ENCODE measurements around a stretch of chr19.

DNA sequence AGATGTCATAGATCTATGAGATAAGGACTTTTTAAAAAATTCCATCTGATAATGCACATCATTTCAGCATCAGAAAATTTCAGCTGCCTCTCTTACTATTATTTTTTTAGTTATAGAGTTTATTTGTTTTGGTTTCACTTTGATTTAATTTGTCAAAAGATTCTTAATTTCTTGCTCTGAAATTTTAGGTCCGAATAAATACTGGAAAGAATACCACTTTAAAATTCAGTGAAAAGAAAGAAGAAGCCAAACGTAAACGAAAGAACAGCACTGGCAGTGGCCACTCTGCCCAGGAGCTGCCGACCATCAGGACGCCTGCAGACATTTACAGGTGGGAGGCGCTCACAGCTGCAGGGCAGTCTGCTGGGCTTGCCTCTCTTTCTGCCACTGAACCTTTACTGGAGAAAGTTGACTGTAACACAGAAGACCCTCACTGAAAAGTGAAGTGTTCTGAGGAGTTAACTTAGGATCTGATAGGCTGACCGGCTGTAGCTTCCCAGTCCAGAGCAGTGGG, 68.9 kb downstream of the URI1 start:
- PRO-cap, 4 experiments = peak in 2 of 4 experiments; most common plus-strand start position 323 of the sequence (in 1)
- RAMPAGE, long total RNA, 2 experiments = no peak in any of the 2 experiments

DNA sequence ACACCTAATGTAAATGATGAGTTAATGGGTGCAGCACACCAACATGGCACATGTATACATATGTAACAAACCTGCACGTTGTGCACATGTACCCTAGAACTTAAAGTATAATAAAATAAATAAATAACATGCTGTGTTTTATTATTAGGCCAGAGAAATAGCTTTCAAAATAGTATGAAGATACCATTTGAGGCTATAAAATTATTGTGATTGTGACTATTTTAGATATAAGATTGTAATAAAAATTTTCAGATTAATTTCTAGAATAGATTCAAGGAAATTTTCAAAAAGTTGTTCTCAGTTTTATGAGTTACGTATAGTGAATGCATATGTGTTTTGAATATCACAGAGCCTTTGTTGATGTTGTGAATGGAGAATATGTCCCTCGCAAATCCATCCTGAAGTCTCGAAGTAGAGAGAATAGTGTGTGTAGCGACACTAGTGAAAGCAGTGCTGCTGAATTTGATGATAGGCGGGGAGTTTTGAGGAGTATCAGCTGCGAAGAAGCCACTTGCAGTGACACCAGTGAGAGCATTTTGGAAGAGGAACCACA, 70.0 kb downstream of the URI1 start:
- PRO-cap, 4 experiments = no peak in any of the 4 experiments
- RAMPAGE, long total RNA, 2 experiments = no peak in any of the 2 experiments

GRCh38 chr19:30360737-30361238, 11.4 kb upstream of the ZNF536 start:
- PRO-cap, 4 experiments = no peak in any of the 4 experiments
- RAMPAGE, long total RNA, 2 experiments = no peak in any of the 2 experiments

- PRO-cap, 4 experiments = no peak in any of the 4 experiments
- RAMPAGE, long total RNA, 2 experiments = no peak in any of the 2 experiments
Measured at GRCh38 chr19:30374651-30375485, 2.7 kb downstream of the ZNF536 start.

DNA sequence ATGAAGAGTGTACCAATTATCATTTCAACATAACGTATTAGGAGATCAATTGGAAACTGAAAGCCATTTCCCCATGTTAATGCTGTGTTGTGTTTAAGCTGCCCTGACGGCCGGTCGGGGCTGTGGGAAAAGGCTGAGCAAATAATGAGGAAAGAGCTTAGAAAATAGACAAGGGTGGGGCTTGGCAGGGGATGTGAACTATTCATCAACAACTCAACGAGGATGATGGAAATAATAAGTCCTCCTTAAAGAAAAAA, 290.4 kb downstream of the ZNF536 start:
- PRO-cap, 4 experiments = peak in 1 of 4 experiments; most common minus-strand start position 132 of the sequence (in 1)
- RAMPAGE, long total RNA, 2 experiments = no peak in any of the 2 experiments

DNA sequence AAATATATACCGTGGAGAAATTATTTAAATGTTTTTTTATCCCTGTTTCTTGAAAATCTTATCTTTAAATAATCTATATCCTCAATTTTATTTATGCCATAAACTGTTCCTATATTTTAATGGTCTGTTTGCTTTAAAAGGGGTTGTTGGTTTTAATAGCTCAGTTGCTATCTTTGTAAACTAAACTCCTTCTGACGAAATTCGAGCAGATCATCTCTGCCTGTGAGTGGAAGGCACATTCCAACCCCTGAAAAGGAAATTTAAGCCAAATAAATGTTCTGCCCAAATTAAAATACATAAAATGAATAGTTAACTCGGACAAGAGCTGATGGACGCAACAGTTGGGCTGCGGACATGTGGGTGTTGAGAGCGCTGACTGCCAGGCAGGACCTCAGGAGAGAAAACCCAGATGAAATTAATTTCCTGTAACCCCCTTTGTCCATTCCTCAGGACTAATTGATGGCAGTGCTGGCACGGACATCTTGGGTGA, 86.6 kb downstream of the TSHZ3 start:
- PRO-cap, 4 experiments = no peak in any of the 4 experiments
- RAMPAGE, long total RNA, 2 experiments = no peak in any of the 2 experiments

DNA sequence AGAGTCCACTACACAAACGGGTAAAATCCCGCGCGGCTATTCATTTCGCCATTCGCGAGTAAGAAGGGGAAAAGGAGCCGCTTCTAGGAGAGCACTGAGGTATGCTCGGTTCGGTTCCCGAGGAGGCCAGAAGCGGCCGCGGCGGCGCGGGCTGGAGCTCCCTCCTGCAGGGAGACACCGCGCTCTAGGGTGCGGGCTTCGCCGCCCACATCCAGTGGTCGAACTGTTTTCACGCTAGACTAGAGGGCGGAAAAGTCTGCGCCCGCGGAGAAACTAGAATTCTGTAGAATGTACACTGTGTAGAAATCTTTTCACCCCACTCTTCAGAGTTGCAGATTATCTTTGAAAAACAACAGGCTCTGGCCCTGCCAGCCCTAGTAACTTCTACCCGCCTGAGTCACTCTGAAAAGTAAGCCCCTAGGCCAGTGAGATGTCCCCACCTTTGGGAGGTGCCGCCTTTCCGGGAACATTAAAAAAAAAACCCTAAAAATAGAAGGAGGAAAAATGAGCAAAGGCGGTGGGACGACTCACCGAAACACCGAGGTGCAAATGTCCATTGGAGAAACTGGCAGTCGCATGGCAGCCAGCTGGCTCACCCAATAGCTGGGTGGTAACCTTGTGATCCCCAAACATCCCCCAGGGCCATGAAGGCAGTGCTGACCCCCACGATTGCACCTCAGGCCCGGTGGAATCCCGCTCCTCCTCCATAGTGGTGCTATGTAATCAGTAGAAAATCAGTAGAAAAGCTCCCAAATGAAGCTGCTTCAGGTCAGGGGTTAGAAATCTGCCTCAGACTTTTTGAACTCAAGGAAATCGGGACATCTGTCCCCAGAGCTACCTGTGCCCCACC, 4.0 kb upstream of the TSHZ3 start:
- PRO-cap, 4 experiments = no peak in any of the 4 experiments
- RAMPAGE, long total RNA, 2 experiments = no peak in any of the 2 experiments

DNA sequence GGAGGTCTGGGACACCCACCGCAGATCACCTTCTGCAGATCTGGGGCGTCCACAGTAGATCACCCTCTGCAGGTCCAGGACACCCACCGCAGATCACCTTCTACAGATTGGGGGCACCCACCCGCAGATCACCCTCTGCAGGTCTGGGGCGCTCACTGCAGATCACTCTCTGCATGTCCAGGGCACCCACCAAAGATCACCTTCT, 153.4 kb upstream of the TSHZ3 start:
- PRO-cap, 4 experiments = peak in 2 of 4 experiments; most common minus-strand start position 94 of the sequence (in 2)
- RAMPAGE, long total RNA, 2 experiments = no peak in any of the 2 experiments

- PRO-cap, 4 experiments = no peak in any of the 4 experiments
- RAMPAGE, long total RNA, 2 experiments = no peak in any of the 2 experiments
Measured at GRCh38 chr19:31835158-31835511, 485.9 kb upstream of the TSHZ3 start.

GRCh38 chr19:31838207-31838785, 489.1 kb upstream of the TSHZ3 start:
- PRO-cap, 4 experiments = no peak in any of the 4 experiments
- RAMPAGE, long total RNA, 2 experiments = no peak in any of the 2 experiments

DNA sequence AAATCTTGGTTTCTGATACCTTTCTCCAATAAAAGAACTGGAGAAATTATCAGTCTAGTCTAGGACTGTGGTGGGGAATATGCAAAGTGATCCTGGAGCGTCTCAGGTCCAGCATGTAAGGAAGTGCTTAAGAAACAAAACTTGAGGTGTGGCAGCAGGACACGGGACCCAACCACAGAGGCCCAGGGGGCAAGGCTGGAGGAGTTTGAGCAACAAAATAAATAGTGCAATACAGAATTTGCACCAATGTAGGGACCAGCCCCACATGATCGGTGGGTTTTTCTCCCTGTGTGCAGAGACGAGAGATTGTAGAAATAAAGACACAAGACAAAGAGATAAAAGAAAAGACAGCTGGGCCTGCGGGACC, 29.2 kb upstream of the DPY19L3 start:
- PRO-cap, 4 experiments = no peak in any of the 4 experiments
- RAMPAGE, long total RNA, 2 experiments = no peak in any of the 2 experiments

- PRO-cap, 4 experiments = no peak in any of the 4 experiments
- RAMPAGE, long total RNA, 2 experiments = no peak in any of the 2 experiments
Measured at GRCh38 chr19:32382647-32383765, 22.6 kb upstream of the DPY19L3 start.

DNA sequence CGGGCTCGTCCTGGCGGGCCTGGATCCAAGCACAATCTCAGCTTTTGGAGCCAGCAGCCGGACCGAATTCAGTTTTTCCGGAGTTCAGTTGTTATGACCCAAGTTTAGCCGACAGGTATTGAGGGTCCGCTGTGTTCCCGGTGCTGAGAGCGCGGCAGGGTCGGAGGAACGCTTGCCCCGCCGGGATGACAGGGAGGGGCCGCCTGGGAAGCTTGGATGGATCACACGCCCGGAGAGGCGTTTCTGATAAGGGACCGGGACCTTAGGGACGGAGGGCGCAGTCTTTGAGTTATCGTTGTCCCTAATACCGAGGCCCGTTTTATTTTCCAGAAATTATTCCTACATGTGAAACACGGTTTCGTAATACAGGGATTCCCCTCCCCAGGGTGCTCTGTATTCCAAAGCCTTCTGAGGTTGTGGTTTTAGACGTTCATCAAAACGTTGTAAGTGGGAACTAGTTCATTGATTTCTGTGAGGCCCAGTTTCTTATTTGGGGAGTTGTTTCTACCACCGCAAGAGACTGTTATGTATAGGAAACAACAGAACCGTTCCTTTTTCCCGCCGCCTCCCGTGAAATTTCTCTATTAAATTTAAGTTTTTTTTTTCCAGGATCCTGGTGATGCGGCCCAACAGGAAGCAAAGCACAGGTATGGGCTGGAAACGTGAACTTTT, 732 bp downstream of the PDCD5 start:
- PRO-cap, 4 experiments = peak in 4 of 4 experiments; most common minus-strand start position 306 of the sequence (in 4)
- RAMPAGE, long total RNA, 2 experiments = no peak in any of the 2 experiments

GRCh38 chr19:32677172-32677644, 1.6 kb downstream of the RGS9BP start:
- PRO-cap, 4 experiments = no peak in any of the 4 experiments
- RAMPAGE, long total RNA, 2 experiments = no peak in any of the 2 experiments

GRCh38 chr19:32699935-32700284, 8.3 kb downstream of the NUDT19 start:
- PRO-cap, 4 experiments = no peak in any of the 4 experiments
- RAMPAGE, long total RNA, 2 experiments = no peak in any of the 2 experiments

DNA sequence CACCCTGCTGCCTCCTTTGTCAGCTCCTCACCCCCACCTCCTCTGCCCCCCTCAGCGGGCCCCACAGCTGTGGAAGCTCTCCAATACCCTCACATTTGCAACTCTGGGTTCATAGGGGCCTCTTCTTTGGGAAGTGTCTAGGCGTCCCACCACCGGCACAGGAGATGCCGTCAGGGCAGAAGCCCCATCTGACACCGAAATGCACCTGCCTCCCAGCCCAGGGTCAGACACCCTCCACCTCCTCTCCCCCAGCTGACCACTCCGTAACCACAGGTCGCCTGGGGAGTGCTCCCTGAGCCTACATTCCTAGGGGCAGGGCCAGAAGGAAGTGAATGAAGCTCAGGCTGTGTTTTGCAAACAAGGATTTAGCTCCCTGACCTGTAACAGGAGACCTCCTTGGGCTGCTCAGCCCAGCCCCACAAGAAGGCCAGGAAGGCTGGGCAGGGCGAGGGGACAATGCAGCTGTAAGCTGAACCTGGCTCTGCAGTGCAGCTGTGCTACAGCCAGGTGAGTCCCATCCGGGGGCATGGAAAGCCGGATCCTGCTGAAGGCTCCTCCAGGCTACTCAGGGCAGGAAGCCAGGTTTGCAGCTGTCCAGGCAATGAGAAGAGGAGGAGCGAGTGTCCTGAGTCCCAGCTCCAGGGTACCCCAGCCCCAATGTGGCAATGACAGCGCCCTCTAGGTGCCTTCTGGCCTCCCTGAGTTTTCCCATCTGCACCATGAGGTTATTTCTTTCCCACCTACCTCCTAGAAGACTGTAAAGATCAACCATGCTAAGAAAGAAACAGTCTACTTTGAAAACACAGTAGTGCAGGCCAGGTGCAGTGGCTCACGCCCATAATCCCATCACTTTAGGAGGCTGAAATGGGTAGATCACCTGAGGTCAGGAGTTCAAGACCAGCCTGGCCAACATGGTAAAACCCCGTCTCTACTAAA, 42.1 kb downstream of the RHPN2 start:
- PRO-cap, 4 experiments = no peak in any of the 4 experiments
- RAMPAGE, long total RNA, 2 experiments = no peak in any of the 2 experiments

- PRO-cap, 4 experiments = peak in 4 of 4 experiments; most common plus-strand start chr19:33249000 (in 3); most common minus-strand start chr19:33249222 (in 1)
- RAMPAGE, long total RNA, 2 experiments = start-site peak on the plus strand in 1 of 2 experiments, at chr19:33249478-33249590 at its widest, 20 reads per replicate
Measured at GRCh38 chr19:33248837-33249740, 23.4 kb upstream of the SLC7A10 start.

DNA sequence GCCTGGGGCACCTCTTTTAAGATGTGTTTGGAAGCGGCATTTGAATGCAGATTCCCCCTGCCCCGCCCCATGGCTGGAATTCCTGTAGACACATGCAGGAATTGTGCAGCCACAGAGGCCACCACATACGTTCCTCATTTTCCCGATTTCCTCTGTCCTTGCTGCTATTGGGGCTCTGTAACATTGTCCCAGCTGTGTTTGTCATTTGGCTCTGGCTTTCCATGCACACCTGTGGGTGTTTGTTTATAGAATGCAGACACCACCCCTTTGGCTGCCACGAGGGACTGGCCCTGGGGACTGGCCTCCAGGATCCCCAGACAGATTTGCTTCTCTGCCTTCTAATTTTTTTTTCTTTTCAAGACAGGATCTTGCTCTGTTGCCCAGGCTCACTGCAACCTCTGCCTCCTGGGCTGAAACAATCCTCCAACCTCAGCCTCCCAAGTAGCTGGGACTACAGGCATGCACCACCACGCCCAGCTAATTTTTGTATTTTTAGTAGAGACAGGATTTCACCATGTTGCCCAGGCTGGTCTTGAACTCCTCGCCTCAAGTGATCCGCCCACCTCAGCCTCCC, 16.2 kb downstream of the CEBPA start:
- PRO-cap, 4 experiments = peak in 3 of 4 experiments; most common plus-strand start position 320 of the sequence (in 1); most common minus-strand start position 219 of the sequence (in 3)
- RAMPAGE, long total RNA, 2 experiments = no peak in any of the 2 experiments

GRCh38 chr19:33304999-33305840, 2.9 kb upstream of the CEBPA start:
- PRO-cap, 4 experiments = peak in 4 of 4 experiments; most common plus-strand start chr19:33305530 (in 4); most common minus-strand start chr19:33305389 (in 4)
- RAMPAGE, long total RNA, 2 experiments = no peak in any of the 2 experiments

GRCh38 chr19:33422288-33422894, 48.9 kb downstream of the CEBPG start:
- PRO-cap, 4 experiments = no peak in any of the 4 experiments
- RAMPAGE, long total RNA, 2 experiments = no peak in any of the 2 experiments